ENCODE results near the genes CHRNA1, ATF2, EVX2 and HOXD1.

DNA sequence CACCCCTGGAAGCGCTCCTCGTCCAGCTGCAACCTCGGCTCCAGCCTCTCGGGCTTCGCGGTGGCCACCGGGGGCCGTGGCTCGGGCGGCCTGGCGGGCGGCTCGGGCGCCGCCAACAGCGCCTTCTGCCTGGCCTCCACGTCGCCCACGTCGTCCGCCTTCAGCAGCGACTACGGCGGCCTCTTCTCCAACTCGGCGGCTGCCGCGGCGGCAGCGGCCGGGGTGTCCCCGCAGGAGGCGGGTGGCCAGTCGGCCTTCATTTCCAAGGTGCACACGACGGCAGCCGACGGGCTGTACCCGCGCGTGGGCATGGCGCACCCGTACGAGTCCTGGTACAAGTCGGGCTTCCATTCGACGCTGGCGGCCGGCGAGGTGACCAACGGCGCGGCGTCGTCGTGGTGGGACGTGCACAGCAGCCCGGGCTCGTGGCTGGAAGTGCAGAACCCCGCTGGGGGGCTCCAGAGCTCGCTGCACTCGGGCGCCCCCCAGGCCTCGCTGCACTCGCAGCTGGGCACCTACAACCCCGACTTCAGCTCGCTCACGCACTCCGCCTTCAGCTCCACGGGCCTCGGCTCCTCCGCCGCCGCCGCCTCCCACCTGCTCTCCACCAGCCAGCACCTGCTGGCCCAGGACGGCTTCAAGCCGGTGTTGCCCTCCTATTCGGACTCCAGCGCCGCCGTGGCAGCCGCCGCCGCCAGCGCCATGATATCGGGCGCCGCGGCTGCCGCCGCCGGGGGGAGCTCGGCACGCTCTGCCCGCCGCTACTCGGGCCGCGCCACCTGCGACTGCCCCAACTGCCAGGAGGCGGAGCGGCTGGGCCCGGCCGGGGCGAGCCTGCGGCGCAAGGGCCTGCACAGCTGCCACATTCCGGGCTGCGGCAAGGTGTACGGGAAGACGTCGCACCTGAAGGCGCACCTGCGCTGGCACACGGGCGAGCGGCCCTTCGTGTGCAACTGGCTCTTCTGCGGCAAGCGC is 1.8 kb downstream of the SP9 start:
- PRO-cap = no peak

- PRO-cap = no peak
Measured at GRCh38 chr2:174569496-174569955, 28.1 kb downstream of the WIPF1 start.

DNA sequence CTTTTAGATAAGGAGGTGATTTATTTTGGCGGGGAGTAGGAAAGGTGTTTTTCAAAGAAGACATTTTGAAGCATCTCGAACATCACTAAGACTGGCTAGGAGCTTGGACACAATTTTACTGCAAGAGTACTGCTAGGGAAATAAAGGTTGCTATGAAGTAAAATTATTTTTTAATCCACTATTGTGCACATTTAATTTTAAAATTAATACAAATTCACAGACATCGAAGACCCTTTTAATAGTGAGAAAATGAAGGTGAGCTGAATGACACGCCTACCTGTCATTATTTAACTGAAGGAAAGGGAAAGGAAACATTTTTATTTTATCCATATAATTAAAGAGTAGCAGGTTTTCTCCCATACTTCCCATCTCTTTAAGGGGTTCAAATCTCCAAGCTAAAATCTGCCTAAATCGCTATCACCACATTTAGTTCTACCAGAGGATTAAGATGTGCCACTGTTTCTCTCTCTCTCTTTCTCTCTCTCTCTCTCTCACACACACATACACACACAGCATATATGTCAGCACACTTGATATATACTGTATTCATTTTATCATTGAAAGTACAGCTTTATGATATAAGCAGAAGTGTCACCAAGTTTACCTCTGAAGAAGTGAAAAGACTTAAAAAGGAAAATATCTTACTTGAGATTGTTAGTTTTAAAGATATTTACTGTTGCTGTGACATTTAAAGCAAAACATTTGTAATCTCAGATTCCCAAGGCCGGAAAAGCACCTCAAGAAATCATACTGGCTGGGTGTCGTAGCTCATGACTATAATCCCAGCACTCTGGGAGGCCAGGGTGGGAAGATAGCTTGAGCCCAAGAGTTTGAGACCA is 3.2 kb downstream of the WIPF1 start:
- PRO-cap = no peak

DNA sequence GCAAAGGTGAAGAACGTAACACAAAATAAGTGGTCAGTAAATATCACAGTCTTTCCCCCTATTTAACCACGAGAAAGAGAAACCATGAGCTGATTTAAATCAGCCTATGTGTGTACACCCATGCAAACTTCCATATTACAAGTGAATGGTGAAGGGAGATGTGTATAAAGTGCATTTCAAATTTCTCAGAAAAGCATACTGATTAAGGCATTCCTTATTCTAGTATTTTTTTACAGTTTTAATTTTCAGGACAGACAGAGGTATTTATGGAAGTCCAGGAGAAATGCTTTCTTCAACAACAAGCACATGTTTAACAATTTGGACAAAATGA is 2.1 kb downstream of the WIPF1 start:
- PRO-cap = no peak

DNA sequence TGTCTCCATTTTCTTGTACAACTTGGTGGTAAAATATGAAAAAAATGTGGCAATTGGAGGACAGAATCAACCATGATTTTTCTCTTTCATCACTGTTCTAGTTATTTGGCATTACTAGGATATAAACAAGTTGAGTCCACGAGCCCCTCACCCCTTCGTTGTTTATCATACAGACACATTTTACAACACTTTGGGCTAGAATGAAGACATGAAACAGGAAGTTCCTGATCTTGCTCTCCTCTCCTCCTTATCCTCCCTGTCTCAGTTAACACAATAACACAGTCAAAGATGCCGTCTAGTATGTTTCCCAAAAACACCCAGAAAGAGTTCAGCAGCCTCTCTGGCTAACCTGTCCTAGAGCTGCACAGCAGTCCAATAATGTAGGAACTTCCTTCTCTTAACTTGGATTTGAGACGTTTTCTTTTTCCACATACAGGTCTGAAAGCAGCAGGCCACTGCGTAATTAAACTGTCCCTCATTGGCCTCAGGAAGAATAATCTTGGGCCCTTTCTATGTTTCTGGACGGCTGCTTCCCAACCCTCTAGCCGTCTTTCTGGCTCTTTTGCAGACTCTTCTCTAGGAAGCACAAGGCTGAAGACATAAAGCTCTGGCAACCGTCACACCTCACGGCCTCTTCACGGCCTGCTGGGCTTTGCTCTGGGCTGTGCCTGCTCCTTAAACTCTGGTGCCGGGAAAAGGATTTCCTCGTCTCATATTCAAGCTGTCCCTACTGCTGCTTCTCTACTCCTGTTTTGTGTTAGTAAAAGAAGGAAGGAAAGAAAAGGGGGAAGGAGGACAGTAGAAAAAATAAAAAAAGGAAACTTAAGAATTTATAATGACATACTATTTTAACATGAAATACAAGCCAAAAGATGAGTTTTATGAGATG is 35.8 kb upstream of the WIPF1 start:
- PRO-cap = no peak

- PRO-cap = no peak
Measured at GRCh38 chr2:174662909-174663343, 65.3 kb upstream of the WIPF1 start.

GRCh38 chr2:174663348-174663996 is 65.9 kb upstream of the WIPF1 start:
- PRO-cap = no peak

- PRO-cap = no peak
Measured at GRCh38 chr2:174764348-174764690, at the start of gene CHRNA1. Gene CHRNA1 (minus strand): TSS chr2:174764472.

- PRO-cap = no peak
Measured at GRCh38 chr2:174827353-174828377, 63.4 kb upstream of the CHRNA1 start.

- PRO-cap = bidirectional peak, plus-strand start at chr2:175168505, minus-strand start at chr2:175168150
Measured at GRCh38 chr2:175168073-175168460, at the start of gene ATF2. Gene ATF2 (minus strand): TSS chr2:175168203.

DNA sequence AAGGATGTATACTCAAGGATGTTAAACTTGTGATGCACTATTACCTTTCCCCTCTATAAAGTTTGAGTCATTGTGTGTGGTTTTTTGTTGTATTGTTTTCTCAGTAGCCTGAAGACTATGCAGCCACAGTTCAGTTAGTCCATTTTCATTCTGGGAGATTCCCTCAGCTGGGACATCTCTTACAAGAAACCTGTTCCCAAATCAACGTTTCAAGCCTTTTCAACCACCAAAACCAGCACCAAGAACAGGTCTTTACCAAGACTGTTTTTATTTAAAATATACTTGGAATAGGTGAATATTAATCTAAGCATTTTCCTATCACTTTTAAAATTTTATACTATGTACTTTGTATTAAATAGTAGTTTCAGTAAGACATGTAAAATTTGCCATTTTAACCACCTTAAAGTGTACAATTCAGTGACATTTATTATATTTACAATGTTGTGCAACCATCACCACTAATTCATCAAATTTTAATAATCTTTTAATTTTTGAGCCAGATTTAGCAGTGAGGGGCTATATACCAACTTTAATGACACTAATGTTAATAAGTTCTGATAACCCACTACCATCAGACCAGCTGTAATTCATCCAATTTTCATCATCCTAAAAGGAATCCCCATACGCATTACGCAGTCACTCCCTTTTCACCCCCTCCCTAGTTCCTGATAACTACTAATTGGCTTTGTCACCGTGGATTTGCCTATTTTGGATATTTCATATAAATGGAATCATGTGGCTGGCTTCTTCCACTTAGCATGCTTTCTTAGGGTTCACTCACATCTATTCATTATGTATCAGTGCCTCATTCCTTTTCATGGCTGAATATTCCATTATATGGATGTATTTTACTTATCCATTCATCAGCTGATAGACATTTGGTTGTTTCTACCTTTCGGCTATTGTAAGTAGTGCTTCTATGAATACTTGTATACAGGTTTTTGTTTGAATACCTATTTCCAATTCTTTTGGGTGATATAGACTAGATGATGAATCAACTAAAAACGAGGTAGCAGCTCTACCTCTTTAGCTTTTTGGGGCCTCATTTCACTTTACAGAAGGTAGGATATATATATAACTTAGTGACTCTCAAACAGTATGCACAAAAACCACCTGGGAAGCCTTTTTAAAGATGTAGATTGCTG is 5.1 kb downstream of the ATP5MC3 start:
- PRO-cap = no peak

DNA sequence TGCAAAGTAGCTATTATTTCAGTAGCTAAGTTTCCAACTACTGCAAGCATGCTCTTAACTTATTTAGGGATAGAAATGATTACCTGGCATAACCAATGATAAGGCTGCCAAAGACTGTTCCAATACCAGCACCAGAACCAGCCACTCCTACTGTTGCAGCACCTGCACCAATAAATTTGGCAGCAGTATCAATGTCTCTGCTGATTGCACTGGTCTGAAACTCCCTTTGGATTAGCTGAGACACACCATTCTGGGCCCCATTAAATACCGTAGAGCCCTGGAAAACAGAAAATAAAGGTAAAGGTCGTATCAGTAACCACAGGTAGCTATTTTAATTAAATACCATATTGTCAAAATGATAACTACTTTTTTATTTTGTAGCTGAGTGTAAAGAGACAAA is 2.5 kb downstream of the ATP5MC3 start:
- PRO-cap = no peak

DNA sequence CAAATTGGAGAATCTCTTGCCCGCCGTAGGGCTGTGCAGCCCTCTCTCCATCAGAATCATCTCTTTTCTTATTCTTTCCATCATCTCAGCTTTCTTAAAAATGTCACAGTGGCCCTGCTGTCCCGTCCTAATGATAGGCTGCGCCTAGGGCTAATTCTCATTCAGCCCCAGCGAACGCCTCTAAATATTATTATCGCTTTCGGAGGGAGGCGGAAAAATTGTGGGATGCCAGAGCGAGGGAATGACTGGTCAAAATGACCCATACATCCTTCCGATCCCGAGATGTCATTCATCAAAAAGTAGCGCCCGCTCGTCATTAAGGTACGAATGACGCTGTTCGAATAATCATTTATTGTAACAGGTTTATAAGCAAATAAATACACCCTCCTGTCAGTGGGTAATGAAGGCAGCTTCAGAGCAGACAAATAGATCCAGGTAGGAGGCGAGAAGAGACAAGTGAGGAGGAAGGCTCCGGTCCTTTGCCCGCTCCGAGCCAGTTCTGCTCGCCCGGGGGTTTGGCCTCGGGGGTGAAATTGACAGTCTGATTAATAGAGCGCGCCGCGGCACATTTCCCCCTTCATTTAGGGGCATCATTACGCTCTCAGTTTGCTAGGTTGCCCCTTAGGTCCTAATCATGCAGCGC is at the start of gene EVX2:
Gene EVX2, minus strand, starts transcription at position 270 of the 643 bp plus-strand sequence.
- PRO-cap = bidirectional peak, plus-strand start at position 428 of the sequence, minus-strand start at position 256 of the sequence; bidirectional peak, plus-strand start outside the sequence, minus-strand start at position 501 of the sequence

DNA sequence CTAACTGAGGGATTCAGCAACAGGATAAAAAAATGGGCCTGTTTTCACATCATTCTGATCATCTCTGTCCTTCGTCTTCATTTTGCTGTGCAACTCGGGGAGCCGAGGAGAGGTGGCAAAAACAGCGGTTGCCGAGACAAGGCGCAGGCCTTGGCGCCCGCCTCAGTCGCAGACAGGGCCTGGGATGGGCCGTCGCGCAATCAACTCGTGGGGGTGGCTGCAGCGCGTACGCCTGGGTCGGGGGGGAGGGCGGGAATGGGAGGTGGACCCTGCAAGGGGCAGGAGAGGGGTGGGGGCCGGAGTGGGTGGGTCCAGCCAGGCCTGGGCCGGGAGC is 322 bp upstream of the HOXD13 start:
- PRO-cap = bidirectional peak, plus-strand start outside the sequence, minus-strand start at position 202 of the sequence

DNA sequence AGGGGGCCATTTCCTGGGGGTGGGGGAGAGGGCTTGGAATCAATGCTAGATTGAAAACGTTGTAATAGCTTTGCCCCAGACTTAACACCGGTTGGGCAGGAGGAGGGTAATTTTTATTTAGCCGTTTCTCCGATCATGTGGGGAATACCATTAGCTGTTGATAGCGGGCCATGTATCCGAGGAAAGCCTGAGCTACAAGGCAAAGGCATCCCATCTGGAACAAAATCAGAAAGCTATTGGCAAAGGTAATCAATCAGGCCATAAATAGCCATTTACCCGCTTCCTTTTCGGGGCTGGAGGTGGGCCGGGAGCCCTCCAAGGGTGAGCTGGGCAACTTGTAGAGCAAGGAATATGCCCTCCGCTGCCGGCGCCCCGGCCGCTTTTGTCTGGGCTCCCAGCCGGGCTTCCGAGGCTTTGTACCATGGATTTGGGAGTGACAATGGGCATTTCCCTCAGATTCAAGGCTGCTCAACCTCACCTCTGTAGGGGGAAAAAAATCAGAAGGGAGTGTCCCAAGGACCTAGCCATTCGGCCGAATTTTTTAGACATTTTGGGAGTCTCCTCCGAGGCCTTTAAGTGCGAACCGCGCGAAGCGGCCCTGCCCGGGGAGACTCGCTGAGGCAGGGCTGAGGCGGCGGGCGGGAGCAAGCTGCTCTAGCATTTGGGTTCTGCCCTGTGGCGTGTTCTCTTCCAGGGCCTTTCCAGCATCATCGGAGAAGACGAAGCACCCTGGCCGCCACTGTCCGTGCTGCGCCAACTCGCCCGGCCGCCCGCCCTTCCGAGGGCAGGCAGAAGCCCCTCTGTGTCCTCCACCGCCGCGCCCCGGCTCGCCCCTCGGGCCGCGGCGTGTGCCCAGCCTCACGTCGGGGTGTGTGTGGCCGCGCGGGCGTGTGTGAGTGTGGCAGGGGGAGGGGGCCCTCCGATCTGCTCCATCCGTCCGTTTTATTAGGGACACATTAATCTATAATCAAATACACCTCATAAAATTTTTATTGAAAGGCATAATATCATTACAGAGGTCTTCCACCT is 1.0 kb upstream of the HOXD9 start:
- PRO-cap = no peak

DNA sequence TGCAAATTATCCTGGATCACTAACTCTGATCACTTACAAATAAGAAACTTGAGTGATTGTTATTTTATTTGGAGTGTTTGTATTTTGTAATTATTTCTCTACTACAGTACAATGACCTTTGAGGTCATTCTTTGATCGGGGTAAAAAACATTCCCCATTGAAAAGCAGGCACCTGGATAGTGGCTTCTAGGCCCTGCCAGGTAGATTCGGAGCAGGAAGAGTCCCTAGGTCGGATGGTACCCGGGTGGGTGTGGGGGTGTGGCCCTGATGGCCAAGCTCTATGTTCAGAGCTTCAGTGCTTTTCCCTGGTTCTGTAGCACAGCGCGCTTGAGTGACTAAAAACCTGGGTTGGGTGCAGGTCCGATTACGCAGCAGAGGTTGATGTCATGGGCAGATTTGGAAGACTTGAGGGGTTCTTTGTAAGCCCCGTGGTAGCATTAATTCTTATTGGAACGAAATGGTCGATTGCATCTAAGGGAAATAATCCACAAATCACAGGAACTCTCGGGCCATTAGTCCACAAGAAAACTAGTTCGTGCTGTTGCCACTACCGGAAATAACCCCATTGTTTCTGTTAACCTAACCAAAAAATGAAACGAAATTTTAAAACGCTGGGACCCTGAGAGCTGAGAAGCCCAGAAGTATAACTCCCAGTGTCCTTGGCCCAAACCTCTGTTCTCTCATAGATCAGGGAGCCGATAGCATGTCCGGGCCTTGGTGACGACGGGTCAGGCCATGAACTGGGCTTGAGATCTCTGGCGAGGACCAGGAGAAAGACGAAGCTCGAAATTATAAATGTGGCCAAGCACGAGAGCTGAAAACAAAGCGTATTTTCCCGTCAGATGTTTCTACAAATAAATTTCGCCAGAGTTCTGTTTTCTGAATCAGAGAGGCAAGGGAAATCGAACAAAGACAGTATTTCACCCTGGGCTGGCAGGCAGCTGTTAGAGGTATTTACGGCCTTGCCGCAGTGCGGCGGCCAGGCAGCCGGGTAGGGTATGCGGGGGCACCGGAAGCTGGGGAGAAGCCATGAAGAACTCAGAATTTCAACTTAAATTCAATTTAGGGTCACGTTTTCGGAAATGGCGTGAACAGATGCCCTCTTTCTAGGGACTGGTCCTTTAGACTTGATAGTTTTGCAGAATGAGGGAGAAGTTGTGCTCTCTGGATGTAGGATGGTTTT is 9.2 kb downstream of the HOXD8 start:
- PRO-cap = unidirectional peak, minus-strand start at position 337 of the sequence; unidirectional peak, minus-strand start at position 757 of the sequence

GRCh38 chr2:176149983-176150776 is 1.2 kb upstream of the HOXD4 start:
- PRO-cap = no peak

DNA sequence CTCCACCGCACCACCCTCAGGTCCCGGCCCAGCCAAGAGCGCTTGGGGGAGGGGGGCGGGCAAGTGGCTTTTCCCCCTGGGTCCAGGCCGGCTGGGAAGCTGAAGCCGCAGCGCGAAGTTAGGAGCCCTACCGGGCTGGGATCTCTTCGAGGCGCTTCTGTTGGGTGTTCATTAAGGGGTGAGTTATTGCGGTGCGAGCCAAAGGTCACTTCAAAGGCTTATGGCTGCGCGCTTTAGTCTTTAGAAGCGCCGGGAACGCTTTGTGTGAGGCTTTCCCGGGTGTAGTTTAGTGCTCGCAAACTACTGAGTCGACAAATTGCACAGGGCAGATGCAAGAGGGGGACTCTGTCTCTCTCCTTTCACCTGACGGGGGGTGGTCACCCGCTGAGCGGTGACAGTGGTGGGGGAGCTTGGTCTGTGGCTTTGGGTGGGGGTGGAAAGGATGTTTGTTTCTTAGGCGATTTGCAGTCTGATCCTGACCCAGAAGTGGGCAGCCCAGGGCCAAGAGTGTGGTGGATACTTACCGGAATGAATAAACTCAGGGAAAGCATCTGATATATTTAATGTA is 6.0 kb downstream of the HOXD3 start:
- PRO-cap = no peak

DNA sequence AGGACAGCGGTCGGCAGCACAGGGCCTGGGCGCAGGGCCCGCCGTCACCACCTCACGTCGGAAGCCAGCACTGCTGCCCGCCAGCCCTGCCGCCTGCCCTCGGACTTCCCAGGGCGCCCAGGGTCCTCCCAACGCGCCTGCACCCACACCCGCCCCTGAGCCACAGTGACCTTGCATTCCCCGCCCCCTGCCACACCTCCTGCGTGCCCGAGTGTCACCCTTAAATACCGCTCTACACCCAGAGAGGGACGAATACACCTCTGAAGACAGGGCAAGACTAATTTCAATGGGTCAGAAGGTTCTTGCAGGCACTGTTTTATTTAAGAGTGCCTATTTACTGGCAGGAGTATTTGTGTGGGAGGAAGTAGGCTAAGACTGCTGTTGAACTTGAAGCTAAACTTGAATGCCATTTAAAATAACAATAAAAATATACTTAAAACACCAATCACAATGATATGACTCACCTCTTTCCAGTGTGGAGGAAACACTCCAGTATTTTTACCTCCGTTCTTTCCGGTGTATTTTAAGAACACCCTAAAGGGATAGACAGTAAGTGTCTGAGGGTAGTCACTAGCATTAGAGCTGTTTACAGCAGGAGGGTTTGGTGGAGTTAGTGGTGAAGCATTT is 9.8 kb upstream of the HOXD1 start:
- PRO-cap = no peak

DNA sequence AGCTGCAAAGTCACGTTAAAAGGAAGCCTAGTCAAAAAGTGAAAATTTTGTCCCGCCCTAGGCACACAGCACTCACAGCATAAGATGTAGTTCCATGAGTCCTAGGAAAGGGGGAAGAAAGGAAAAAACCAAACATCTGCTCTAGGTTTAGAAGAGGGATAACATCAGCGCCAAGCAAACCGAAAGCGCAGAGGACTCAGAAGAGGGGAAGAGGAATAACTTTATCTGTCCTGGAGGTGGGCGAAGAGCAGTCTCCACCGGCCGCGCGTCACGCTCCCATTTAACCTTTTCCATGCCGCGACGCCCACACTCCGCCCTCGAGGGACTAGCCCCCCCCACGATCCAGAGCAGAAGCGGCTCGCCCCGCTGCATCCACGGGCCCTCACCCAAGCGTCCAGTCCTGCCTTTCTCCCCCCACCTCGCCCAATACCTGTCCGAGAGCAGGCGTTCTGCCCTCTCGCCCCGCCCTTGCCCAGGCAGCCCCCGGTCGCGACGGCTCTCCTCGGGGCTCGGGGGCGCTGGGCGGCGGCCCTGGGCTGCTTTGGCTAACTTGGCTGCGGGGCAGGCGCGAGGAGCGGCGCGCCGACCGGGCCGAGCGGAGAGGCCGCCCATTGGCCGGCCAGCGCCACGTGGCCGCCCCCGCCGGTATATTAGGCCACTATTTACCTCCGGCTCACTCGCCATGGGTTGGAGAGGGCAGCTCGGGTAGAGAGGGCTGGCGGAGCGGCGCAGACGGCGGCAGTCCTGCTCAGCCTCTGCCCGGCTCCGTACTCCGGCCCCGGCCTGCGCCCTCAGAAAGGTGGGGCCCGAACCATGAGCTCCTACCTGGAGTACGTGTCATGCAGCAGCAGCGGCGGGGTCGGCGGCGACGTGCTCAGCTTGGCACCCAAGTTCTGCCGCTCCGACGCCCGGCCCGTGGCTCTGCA is at the start of gene HOXD1:
Gene HOXD1, plus strand, starts transcription at position 680 of the 926 bp plus-strand sequence.
- PRO-cap = bidirectional peak, plus-strand start at position 680 of the sequence, minus-strand start at position 587 of the sequence

Measured in right common carotid artery plus branches (tissue), 1 donor.